Vein endothelial cell (primary cell): ENCODE measurements around the gene UBR7.

DNA sequence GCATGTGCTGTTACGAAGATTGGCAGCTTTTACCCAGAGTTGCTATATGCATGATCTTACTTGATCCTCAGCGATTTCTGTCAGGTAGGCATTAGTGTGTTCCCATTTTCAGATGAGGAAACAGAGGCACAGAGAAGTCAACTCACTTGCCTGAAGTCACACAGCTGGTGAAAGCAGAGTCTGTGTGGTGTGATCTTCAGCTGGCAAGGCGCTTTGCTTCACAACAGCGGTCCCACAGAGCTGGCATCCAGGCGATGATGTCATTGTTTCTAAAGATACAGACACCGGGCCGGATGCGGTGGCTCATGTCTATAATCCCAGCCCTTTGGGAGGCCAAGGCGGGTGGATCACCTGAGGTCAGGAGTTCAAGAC is 46.9 kb downstream of the RIN3 start:
- CAGE, long polyA plus RNA = no peak

GRCh38 chr14:92668278-92668746 is 80.1 kb downstream of the LGMN start:
- CAGE, long polyA plus RNA = no peak

- CAGE, long polyA plus RNA = no peak
Observed at GRCh38 chr14:92675494-92675747, 73.0 kb downstream of the LGMN start.

GRCh38 chr14:92676167-92676572 is 72.3 kb downstream of the LGMN start:
- CAGE, long polyA plus RNA = no peak

- CAGE, long polyA plus RNA = no peak
Observed at GRCh38 chr14:92692932-92693296, 55.5 kb downstream of the LGMN start.

DNA sequence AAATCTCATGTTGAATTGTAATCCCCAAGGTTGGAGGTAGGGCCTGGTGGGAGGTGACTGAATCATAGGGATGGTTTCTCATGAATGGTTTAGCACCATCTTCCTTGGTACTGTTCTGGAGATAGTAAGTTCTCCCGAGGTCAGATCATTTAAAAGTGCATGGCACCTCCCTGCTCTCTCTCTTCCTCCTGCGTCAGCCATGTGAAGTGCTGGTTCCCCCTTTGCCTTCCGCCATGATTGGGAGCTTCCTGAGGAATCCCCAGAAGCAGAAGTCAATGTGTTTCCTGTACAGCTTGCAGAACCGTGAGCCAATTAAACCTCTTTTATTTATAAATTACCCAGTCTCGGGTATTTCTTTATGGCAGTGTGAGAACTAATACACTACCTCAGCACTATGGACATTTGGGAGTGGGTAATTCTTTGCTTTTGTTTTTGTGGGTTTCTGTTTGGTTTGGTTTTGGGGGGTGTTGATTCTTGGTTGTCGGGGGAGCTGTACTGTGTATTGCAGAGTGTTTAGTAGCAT is 4.9 kb upstream of the LGMN start:
- CAGE, long polyA plus RNA = no peak

DNA sequence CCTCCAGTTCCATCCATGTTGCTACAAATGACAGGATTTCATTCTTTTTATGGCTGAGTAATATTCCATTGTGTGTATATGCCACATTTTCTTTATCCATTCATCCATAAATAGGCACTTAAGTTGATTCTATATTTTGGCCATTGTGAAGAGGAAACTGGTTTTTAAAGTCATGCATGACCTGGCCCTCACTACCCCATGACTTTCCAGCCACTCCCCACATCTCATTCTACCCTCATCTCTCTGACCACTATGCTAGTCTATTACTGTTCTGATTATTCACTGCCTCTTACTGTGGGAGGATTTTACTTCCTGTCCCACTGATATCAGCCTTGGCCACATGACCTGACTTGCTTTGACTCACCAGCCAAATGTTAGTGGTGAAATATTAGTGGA is 52.2 kb downstream of the GOLGA5 start:
- CAGE, long polyA plus RNA = no peak

- CAGE, long polyA plus RNA = no peak
Observed at GRCh38 chr14:93008282-93008773, 85.4 kb downstream of the CHGA start.

DNA sequence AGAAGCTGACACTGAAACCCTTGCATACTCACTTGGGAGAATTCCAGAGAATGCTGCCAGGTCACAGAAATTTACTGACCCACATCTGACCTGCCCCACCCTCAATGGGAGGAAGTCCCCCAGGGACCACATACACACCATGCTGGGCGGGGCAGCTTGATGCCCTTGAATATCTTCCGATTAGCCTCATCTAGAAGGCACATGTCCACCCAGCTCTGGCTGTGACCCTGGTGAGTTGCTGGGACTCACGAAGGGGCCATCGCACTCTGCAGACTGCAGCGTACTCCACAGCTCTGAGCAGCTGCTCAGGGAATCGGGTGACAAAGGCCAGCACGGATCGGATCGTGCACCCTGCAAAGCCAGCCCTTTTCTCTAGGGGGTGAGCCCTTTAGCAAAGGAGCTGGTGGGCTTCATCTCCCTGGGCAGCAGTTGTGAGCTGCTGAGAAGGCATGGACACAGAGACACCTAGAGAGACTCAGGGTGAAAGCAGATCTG is 83.1 kb downstream of the ITPK1 start:
- CAGE, long polyA plus RNA = no peak

- CAGE, long polyA plus RNA = no peak
Observed at GRCh38 chr14:93043245-93043964, 72.3 kb downstream of the ITPK1 start.

- CAGE, long polyA plus RNA = no peak
Observed at GRCh38 chr14:93132299-93132898, 16.7 kb upstream of the ITPK1 start.

GRCh38 chr14:93151126-93151565 is 33.6 kb downstream of the MOAP1 start:
- CAGE, long polyA plus RNA = no peak

- CAGE, long polyA plus RNA = start-site peak on the plus strand at chr14:93207237-93207288, 155 and 102 reads in 2 replicates
Observed at GRCh38 chr14:93207166-93207884, at the start of gene UBR7. Gene UBR7, plus strand, starts transcription at chr14:93207256.

- CAGE, long polyA plus RNA = no peak
Observed at GRCh38 chr14:93218341-93218926, 11.4 kb downstream of the UBR7 start.

DNA sequence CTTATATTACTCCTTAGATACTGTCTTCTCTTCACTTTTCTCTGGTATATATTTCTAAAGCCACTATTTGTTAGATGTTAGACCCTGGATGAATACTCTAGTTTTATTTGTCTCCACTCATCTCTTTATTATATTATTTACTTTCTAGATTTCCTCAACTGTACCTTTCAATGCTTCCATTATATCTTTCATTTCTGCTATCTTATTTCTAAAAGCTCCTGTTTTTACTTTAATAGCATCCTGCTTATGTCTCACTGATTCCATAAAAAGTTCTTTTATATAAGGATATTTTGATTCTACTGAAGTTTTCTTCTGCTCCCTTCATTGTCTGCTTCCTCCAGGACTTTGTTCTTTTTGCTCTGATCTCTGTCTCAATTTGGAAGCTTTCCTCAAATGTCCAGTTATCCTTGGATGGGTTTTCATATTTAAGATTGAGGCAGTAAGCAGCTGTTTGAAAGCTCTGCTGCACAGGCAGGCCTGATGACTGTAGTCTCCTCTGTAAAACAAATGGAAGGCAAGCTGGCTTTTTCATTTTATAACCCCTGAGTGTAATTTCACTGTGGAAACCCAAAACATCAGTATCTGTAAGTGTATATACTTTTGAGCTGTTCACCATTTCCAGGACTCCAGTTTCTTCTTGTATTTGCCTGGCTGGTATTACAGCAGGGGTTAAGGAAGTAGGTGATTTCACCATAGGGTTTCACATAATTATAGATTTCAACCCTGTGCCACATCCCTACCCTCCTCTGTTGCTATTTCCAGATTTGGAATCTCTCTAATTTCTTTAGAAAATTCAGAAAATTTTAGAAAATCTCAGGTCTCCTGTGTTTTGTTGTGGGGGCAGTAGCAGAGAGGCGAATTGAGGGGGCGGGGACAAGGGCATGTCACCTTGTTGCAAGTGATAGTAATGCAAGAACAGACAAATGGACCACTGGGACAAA is 44.4 kb downstream of the BTBD7 start:
- CAGE, long polyA plus RNA = no peak

- CAGE, long polyA plus RNA = no peak
Observed at GRCh38 chr14:93549595-93550021, 118.9 kb downstream of the UNC79 start.

- CAGE, long polyA plus RNA = no peak
Observed at GRCh38 chr14:93743908-93744640, 44.2 kb downstream of the PRIMA1 start.

DNA sequence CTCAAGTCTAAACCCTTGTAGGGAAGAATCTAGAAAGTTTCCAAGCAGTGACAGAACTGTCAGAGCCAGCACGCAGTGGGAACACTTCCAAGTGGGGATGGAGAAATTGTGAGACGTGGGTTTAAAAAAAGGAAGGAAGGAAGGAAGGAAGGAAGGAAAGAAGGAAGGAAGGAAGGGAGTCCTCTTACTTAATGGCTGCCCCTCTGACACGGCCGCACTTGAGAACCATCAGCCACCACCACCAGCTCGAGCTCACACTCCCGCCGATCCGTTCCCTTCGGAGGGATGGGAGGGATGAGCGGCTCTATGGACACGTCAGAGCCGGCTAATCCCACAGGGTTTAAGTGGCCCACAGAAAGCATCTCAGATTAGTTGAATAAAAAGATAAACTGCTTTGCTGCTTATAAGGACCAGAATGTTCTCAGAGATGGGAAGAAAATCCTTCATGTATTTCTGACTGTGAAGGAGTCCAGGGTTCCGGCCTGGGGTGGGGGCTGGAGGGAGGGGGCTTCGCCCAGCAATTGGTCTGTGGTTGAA is 31.1 kb downstream of the PRIMA1 start:
- CAGE, long polyA plus RNA = no peak

- CAGE, long polyA plus RNA = no peak
Observed at GRCh38 chr14:93974266-93975311, 1.8 kb downstream of the ASB2 start.

DNA sequence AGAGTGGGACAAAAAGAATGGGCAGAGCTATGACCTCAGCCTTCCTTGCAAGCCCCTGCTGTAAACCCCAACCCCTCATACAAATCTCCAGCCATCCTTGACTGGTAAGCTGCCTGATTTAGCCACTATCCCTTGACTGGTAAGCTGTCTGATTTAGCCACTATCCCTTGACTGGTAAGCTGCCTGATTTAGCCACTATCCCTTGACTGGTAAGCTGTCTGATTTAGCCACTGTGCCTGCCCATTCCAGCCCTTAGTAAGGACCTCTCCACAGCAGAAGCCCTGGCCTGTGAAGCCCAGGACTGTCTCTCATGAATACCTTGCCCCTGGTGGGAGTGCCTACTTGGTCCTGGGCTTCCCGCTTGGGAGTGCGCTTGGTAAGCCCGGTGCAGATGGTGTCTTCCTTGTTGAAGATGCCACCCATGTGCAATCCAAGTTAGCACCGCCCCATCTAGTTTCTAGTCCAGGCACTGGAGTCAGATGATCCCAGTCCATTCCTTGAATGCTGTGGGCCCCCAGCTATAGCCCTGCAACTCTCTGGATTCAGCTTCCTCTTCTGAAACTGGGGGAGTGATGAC is 5.5 kb upstream of the ASB2 start:
- CAGE, long polyA plus RNA = no peak